Skeletal muscle satellite cell (primary cell): ENCODE measurements around the genes OR1J4 and OR1L4.

DNA sequence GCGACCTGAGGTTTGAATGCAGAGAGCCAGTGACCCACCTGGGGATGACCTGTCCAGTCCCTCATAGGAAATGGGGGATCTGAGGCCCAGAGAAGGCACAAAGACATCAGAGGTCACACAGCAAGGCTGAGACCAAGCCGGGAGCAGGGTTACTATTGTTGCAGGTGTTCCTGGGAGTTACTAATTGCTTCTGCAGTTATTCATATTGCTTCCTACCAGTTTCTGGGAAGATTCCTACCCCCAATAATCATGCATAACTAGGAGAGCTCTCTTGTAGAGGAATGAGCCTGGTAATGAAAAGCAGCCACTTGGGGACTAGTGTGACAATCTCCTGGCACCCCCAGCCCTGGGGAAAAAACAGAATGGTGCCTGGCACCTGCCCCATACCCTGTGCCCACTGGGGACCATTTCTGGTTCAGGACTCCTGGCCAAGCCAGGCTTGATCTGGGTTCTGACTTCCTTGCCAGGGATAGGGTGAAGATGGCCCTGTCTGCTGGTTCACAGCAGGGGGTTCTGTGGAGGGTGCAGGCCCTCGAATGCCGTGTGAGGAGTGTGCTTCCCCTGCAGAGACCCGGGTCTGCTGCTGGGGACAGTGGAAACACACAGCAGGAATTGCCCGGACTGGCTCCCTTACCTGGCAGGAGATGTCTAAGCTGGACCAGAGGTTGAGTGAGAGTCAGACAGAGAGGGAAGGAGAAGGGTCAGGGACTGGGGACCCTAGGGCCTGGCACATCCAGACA lies 106.3 kb downstream of the DAB2IP start:
- CAGE, long polyA plus RNA, result no peak

DNA sequence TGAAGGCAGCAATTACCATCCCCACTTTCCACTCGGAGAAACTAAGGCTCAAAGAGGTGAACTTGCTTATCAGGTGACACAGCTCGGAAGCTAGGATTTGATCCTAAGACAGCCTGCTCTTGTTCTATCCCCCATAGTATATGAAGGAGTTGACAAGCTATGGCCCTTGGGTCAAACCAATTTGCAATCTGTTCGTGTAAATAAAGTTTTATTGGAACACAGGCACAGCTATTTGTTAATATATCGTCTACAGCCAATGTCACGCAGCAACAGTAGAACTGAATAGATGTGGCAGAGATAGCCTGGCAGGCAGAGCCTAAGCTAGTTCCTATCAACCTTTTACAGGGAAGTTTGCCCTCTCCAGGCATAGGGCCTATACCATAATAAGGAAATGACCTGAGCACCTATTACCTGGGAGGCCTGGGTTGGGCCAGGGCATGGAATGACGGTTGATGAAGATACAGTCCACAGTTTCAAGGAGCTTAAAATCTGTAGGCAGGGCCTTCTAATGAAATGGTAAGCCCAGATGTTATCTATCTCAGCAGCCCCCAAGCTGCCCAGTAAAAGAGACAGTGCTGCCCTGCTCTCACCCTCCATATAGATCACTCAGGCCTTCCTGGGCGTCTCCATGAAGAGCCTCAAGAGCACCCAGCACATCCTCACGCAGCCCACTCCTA lies 179.0 kb downstream of the TTLL11 start:
- CAGE, long polyA plus RNA, result no peak

DNA sequence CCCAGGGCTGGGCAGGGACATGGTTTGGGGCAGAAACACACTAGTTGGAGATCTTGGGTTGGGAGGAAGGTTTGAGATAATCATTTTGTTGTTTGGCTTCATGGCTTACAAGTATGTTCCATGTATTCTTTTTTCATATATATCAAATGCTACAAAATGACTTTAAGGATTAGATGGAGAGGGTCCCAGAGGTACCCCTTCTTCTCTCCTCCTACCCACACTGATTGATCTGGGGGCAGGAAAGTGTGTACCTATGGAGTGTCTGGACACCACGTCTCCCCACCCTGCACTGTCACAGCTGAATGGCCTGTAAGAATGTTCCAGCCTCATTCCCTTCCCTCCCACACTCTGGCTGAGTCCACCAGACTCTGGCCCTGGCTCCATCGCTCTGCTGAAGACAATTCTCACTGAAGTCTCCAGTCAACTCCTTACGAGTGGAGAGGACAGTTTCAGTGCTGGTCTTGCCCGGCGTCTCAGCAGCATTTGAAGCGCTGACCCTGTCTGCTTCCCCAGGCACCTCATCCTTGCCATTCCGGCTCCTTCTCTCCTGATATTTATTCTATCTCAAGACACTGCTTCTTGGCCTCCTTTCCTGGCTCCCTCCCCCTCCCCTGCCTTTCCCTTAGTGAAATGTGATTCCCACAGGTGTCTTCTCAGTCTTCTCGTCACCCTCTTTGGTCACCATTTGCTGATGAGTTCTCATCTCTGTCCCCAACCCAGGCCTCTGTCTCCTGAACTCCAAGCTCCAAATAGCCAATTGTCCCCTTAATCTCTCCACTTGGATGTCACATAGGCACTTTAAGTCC lies 105.7 kb downstream of the TTLL11 start:
- CAGE, long polyA plus RNA, result no peak

DNA sequence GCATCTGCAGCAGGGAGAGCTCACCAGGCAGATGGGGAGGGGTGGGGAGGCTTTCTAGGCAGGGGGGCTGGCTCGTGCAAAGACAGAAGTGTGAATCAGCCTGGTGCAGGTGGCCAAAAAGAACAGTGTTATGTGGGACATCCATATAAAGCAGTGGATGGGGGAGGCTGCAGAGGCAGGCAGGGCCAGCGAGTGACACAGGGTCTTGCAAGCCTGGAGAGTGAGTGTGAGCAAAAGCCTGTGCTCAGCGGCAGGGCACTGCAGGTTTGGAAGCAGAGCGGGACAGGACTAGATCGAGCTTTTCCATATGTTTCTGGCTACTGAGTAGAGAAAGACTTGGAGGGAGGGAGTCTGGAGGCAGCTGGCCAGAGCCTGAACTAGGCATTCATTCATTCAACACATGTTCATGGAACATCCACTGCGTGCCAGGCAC lies 14.3 kb upstream of the TTLL11 start:
- CAGE, long polyA plus RNA, result no peak

DNA sequence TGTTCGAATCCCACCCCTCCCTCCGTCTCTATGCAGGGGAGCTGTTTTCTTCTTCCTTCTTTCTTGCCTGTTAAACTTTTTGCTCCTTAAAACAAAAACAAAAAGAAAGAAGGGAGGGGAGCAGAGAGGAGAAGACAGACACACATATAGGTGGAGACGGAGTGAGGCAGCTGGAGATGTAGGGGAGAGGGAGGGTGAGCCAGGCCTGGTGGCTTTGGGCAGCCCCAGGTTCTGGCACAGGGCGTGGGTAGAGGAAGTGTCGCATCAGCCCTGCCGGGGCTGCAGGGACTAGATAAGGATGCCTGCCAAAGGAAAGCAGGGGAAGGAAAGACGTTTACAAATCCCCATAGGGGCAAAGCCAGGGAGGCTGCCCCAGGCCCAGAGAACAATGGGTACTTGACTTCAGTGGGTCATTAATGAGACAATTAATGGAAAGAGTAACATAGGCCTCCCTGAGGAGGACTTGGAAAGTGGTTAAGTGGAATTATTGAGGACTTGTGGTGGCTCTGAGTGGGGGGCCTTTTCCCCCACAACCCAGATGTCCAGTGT lies 38.7 kb upstream of the PTGS1 start:
- CAGE, long polyA plus RNA, result no peak

- CAGE, long polyA plus RNA, result no peak
These were observed at the start of gene OR1J4 for GRCh38 chr9:122518916-122519229. Gene OR1J4, plus strand, starts transcription at chr9:122519141.

DNA sequence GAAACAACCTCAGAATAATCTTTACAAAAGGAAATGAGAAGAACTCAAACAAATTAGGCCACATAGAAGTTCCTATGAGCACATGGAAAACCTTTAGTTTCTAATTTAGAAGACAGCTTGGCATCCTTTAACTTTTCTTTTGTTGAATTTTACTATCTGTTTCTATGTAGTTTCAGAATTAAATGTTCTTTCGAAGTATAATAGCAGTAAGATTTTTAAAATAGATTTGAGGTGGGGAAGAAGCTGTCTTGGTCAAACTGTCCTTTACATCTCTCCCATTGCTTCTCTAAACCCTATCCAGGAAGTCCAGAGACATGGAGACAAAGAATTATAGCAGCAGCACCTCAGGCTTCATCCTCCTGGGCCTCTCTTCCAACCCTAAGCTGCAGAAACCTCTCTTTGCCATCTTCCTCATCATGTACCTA lies at the start of gene OR1L4:
Gene OR1L4, plus strand, starts transcription at position 315 of the 425 bp plus-strand sequence.
- CAGE, long polyA plus RNA, result no peak

DNA sequence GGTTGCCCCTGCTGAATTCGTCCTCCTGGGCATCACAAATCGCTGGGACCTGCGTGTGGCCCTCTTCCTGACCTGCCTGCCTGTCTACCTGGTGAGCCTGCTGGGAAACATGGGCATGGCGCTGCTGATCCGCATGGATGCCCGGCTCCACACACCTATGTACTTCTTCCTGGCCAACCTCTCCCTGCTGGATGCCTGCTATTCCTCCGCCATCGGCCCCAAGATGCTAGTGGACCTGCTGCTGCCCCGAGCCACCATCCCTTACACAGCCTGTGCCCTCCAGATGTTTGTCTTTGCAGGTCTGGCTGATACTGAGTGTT lies 189 bp downstream of the OR5C1 start:
- CAGE, long polyA plus RNA, result no peak

GRCh38 chr9:122848758-122849526 lies 20.6 kb upstream of the PDCL start:
- CAGE, long polyA plus RNA, result no peak

DNA sequence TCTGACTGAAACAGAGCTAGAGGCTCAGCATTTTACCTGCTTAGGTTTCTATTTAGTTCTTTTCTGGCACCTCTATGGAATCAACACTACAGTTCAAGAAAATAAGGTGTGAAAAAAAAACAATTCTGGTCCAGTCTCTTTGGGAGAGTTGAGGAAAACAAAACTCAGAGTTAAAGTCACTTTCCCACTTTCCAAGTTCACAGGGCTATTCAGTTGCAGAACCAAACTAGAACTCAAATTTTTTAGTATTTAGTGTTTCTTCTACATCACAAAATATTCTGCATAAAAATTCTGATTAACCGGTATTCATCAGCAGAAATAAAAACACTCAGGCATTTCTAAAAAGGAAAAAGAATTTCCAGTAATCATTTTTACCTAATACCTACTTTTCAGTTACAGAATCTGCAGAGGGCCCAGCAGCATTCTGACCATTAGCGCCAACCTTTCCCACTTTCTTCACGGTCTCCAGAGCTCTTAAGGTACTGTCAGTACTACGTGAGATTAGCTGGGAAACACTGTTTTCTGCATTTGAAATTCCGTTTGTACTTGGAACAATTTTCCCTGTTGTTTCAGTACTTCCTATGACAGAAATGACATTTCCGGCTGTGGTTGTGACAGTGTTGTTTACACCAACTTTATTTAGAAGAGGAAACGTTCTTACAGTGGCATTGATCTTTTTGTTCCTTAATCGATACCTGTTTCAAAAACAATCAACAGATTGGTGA lies 36.7 kb upstream of the PDCL start:
- CAGE, long polyA plus RNA, result no peak

- CAGE, long polyA plus RNA, result no peak
These were observed 874 bp downstream of the RABGAP1 start for GRCh38 chr9:122941620-122942168.

DNA sequence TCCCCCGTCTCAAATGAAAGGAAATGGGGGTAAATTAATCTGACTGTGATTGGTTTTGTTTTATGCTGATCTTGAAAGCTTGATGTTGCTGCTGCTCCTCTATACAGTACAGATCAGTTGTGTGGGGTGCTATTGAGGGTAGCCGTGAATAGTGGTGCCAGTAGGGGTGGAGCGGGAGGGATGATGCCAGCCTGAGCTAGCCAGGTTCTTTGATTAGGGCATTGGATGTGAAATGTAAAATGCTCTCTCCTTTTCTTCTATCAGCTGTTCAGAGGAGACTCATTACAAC lies 384 bp downstream of the GPR21 start:
- CAGE, long polyA plus RNA, result no peak

DNA sequence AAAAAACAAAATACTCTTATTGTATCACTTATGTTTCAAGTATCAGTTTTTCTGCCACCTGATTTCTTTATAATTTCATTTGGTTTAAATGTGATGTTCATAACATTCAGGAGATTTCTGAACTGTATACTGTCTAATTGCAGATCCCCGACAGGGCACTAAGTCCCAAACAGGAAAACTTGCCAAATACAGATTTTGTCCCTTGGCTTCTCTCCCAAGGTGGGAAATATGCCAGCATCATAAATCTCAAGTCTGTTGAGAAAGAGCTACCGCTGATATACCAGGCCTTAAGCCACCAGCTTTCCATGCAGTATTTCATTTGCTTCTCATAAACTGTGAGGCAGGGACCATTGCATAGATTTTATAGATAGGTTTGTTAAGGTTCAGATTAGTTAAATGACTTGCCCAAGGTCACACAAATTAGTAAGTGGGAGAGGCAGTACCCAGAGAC lies 16.1 kb downstream of the GPR21 start:
- CAGE, long polyA plus RNA, result no peak

DNA sequence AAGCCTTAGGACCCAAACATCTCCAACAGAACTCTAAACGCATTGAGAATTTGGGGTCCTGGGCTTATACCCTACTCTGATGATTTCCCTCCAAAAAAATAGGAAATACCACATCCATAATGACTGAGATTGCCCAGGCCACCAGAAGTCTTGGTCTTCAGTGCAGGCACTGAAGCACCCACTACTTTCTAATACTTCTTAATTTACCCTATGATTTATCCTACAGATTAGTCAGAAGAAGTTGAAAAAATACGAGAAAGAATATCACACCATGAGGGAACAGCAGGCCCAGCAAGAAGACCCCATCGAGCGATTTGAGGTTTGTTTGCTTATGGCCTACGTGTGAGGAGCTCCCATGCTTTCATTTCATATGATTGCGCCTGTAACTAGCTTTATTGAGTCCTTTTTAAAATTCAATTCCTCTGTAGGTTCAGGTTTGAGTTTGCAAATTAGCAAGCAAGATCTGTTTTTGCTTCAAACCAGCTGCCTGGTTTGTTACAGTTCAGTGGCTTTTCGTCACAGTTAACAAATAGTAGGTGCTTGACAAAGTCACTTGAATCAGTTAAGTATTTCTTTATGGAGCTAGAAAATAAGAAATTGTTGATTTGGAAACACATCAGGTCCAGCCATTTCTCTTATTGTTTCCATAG lies 56.2 kb downstream of the GPR21 start:
- CAGE, long polyA plus RNA, result no peak

DNA sequence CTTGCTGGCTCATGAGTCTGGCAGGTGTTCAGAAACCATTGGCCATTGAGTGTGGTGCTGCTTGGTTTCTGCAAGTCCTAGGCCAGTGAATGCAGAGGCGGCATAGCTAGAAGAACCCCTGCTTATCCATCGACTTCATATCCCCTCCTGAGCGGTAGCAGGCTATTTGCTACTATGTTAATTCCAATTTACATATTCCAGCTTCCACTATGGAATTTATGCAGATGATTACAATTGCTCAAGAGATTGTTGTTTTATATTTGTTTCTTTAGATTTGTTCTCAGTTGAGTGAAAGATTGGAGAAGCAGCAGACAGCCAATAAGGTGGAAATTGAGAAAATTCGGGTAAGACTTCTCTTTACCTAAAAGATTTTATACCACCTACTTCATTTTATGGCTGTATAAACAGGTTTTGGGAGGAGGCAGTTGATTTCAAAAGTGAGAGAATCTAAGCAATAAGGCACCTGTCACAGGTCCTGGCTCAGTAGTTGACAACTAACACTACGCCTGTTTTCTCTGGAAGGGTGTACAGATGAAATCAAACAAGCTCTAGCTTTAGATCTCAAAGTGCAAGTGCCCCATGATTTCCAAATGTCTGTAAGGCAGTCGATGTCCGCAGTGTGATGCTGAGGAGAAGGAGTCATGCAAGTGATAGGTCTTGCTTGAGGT lies 65.9 kb downstream of the GPR21 start:
- CAGE, long polyA plus RNA, result no peak

DNA sequence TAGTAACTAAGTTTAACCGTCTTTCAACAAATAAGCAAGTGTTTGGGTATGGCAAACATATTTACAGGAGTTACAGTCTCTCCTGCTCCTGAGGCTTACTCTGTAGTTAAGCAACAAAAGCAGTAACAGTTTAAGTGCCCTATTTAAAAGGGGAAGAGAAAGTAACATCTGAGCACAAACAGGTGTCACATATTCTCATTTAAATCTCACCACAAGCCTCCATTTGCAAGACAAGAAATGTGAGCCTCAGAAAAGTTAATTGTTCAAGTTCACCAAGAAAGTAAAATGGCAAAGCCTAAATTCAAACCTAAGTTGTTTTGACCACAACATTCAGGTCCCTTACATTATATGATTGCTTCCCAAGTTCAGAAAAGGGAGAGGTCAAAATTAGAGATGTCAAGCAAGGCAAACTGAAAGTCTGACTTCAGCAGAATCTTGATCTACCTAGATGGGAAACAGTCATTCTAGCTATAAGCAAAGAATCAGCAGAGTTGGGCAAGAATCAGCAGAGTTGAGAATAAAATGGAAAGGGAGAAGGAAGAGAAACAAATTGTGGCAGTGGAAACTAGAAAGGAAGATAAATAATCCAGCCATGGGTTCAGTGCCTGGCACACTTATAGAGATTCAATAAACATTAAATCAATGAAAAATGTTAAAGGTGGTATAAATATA lies 93.4 kb downstream of the STRBP start:
- CAGE, long polyA plus RNA, result no peak

- CAGE, long polyA plus RNA, result no peak
These were observed 74.9 kb downstream of the STRBP start for GRCh38 chr9:123193028-123194294.

GRCh38 chr9:123231569-123232320 lies 36.6 kb downstream of the STRBP start:
- CAGE, long polyA plus RNA, result no peak

GRCh38 chr9:123368045-123368510 lies 12.1 kb downstream of the CRB2 start:
- CAGE, long polyA plus RNA, result no peak

DNA sequence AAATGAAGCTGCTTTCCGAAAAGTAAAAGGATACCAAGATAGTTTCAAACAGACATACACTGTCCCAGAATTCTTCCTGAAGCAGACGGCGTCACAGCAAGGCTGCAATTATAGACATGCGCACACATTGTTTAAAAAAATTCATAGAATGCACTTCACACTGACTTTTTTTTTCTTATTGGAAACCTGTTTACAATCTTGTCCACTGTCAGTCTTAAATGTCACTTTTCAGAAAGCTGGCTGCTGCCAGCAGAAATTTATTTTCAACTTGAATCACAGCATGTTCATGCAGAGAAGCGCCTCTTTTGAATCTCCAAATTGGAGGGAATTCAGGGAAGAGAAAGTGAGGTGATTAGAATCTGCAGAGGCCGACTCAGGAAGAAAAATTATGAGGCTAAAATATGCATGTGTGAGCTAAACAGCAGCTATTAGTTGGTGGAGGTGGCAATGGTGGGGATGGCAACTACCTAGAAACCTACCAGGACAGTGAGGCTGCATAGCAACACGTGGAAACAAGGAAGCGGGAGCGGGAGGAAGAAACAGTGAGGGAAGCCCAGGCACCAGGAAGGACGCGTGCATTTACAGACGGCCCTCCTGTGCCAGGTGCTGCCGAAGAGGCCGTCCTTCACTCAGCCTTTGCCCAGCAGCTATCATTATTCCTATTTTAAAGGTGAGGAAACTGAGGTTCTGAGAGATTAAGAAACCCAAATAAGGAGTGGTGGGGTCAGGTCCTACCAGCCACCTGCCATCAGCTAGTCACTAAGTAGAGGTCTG lies 125.0 kb downstream of the CRB2 start:
- CAGE, long polyA plus RNA, result no peak